HT1080 (cell line): ENCODE measurements around a stretch of chr7.

RAMPAGE:
- cytosol, long total RNA, result no peak
- long total RNA, result no peak
- nucleus, long total RNA, result no peak
These were observed 113.0 kb downstream of the VIPR2 start for GRCh38 chr7:159031692-159032067.

RAMPAGE:
- cytosol, long total RNA, result no peak
- long total RNA, result no peak
- nucleus, long total RNA, result no peak
These were observed 60.3 kb downstream of the VIPR2 start for GRCh38 chr7:159084259-159084956.

RAMPAGE:
- cytosol, long total RNA, result no peak
- long total RNA, result no peak
- nucleus, long total RNA, result no peak
These were observed 52.0 kb downstream of the VIPR2 start for GRCh38 chr7:159092623-159093063.